Retinal pigment epithelial cell (primary cell): ENCODE measurements around a stretch of chr15.

DNA sequence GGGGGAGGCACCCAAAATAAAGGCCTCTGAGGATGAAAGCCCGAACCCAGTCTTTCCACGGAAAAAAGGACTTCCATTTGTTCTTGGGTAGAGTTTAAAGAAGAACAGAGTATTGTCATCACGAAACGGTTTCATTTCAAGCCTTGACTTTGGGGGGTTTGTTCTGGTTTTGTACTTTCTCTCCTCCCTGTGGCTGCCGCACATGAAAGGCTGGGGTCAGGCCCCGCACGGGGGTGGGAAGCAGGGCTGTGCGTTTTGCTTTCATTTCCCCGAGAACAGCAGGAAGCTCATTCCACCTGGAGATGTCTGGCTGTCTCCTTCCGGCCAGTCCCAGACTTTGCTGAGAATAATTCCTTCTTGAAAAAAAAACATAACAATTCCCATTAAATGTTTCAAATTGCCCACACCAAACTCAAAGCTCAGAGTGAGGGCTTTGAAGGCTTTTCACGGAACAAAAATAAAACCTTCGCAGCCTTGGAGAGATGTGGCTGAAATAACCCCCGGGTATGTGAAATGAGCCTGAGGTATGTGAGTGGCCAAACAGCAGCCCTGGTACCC lies 127.1 kb upstream of the MEF2A start:
- RRBS, result no CpG with 5 or more reads among the region's 13 CpGs

GRCh38 chr15:99508715-99508947 lies 57.2 kb upstream of the MEF2A start:
- RRBS, result no CpG with 5 or more reads among the region's 6 CpGs

GRCh38 chr15:100110738-100111591 lies 230.8 kb downstream of the ADAMTS17 start:
- RRBS, result no CpG with 5 or more reads among the region's 16 CpGs

DNA sequence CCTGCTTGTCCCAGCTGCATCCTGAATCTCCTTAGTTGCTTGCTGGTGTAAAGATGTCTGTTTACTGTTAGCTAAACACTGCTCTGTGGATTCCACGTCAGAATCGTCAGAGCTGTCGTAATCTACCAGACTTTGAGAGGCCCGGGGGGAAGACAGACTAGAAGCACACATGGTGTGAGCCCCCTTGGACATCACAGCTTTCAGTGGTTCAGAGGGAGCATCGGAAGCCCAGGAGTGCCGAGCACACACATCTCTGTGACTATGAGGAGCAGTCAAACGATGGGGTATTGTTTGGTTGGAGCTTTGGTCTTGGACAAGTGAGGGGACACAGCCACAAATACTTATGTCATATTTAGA lies 32.5 kb downstream of the LINS1 start:
- RRBS, result no CpG with 5 or more reads among the region's 7 CpGs

GRCh38 chr15:100614256-100614591 lies 11.8 kb downstream of the ASB7 start:
- RRBS, result no CpG with 5 or more reads among the region's 3 CpGs

DNA sequence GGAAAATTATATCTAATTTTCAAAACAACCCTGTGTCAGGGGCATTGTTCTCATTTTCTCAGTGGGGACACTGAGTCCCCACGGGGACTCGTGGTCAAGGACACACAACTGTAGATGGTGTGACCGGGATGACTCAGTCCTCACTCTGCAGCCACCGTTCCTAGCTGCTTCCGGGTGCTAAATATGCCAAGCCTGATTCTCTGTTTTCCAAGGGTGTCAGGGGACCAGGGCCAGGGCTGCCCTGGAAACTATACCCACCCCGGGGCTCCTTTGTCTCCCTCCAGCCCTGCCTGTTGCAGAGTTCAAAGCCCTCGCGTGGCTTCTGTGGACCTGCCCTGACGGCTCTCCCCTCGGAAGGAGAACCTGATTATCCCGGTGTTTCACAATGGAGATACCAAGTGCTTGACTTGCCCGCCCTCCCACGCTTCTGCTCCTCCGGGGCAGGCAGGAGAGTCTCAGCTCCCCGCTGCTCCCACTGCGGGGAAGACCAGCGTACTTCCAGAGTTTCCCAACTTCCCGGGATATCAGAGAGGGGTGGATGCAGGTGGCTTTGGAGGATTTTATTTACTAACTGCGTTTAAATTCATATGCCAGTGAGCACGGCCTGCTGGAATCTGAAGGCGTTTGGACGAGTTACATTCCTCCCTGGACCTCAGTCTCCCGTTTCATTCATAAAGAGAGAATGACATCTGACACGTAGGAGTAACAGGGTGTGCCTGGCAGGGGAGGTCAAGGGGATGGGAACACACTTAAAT lies 125.0 kb downstream of the ASB7 start:
- RRBS, result 88% methylated on average over 11 of the region's 24 CpGs

GRCh38 chr15:100878657-100878945 lies 1.0 kb upstream of the ALDH1A3 start:
- RRBS, result no CpG with 5 or more reads among the region's 10 CpGs

- RRBS, result no CpG with 5 or more reads among the region's 50 CpGs
These were observed 1.0 kb upstream of the LRRK1 start for GRCh38 chr15:100917872-100918756.

GRCh38 chr15:101051577-101052136 lies 132.5 kb downstream of the LRRK1 start:
- RRBS, result 94% methylated on average over 8 of the region's 25 CpGs

GRCh38 chr15:101207794-101208328 lies 44.0 kb downstream of the CHSY1 start:
- RRBS, result no CpG with 5 or more reads among the region's 7 CpGs

DNA sequence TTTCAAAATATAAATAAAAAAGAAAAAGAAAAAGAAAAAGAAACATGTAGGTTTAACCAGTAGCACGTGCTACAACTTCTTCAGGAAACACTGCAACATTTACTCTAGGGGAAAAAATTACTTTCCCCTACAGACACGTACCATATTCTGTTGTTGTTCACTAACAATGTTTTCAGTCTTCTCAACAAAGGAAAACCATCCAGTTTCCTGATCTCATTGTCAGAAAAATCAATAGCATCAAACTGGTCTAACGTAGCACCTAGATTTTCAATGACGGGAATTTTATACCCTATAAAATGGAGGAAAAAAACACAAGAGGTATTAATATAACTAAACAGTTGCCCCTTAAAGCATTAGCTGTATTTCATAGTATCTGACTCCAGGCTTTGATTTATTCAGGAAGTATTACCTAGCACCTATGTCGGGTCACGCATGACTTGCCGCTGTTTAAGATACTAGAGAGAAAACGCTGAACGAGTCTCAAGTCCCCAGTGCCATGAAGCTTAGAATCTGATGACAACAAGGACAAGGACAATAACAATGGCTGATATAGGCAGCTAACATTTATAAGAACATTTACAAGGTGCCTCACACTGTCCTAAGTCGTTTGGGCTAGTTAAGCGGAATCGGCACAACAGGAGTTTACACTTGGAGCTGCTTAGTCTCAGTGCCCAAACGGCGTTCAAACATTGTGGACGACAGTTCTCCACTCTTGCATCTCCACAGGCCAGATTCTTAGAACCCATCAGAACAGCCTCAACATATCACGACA lies 2.0 kb downstream of the SNRPA1 start:
- RRBS, result no CpG with 5 or more reads among the region's 16 CpGs

DNA sequence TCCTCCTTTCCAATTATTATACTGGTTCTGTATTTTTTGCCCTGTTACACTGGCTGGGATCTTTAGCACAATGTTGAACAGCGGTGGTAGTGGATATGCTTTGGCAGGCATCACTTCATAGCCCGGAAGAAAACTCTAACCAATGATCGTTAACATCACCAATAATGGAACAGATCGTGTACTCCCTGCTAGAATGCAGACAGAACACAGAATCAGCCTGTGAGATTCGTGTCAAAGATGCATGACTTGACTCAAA lies 4.1 kb upstream of the SNRPA1 start:
- RRBS, result no CpG with 5 or more reads among the region's 5 CpGs

GRCh38 chr15:101430028-101430457 lies 59.5 kb downstream of the PCSK6 start:
- RRBS, result no CpG with 5 or more reads among the region's 17 CpGs

GRCh38 chr15:101450767-101452064 lies 38.3 kb downstream of the PCSK6 start:
- RRBS, result 85% methylated on average over 7 of the region's 36 CpGs

GRCh38 chr15:101482191-101483600 lies 6.8 kb downstream of the PCSK6 start:
- RRBS, result 85% methylated on average over 3 of the region's 26 CpGs

DNA sequence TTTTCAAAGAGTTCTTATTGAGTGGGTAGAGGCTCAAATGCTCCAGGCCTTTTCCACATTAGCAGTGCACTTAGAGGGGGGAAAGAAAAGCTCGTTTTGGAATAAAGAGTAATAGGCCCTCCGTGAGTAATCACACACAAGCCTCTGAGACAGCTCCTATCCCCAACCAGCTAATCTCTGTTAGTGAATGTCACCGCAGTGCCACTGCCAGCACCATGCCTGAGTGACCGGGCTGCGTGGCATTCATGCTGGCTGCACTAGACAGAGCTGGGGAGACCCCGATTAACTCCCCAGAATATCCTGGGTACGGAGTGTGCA lies 2.5 kb downstream of the PCSK6 start:
- RRBS, result no CpG with 5 or more reads among the region's 7 CpGs

GRCh38 chr15:101568926-101569401 lies 79.5 kb upstream of the PCSK6 start:
- RRBS, result no CpG with 5 or more reads among the region's 11 CpGs

DNA sequence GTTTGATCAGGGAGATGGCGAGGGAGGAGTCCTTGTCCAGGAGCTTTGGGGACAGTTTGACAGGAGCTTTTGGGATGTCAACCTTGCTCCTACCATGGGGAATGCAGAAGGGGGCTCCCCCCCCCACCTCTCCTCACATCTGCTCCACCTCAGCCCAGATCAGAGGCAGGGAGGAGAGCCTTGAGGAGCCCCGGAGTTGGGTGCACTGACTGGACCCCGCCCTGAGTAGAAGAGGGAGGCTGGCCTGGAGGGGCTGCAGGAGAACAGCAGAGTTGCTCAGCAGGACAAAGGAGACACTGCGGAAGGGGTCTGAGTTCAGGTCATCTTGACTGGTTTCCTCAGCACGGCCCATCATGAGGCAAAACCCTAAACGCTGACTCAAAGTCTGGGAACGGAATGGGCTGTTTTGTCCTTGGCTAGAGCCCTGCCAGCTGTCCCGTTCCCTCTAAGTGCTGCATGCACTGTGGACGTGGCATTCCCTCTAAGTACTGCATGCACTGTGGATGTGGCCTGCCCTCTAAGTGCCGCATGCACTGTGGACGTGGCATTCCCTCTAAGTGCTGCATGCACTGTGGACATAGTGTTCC lies 36.9 kb downstream of the TM2D3 start:
- RRBS, result no CpG with 5 or more reads among the region's 11 CpGs

- RRBS, result no CpG with 5 or more reads among the region's 11 CpGs
These were observed 2.2 kb upstream of the TM2D3 start for GRCh38 chr15:101654199-101654913.

DNA sequence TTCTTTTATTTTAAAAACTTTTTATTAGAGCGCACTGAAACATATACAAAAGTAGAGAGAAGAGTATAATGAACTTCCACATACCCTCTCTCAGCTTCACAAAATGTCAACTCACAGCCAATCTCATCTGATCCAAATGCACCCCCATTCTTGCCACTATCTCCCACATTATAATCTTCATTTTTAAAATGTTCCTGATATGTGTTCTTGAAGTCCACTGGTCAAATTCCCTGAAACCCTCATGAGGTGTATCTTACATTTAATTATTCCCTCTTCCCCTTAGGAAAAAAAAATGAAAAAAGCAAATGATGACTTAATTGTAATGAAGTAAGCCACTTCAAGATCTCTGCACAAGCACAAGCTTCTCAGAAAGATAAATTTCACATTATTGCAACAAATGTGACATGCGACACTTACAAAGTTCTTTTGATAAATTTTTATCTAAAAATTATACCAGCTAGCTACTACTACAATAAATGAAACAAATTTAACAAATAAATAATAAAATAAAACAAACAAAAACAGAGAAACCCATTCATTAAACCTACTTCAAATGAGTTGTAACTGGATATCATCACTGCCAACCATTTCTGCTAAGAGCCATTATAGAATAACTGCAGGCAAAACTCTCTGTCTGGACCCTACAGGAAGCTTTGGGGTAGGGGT lies 9.9 kb upstream of the TM2D3 start:
- RRBS, result no CpG with 5 or more reads among the region's 2 CpGs